Esophagus squamous epithelium (tissue), 4 donors: ENCODE data around the genes KEAP1 and ATG4D.

DNA sequence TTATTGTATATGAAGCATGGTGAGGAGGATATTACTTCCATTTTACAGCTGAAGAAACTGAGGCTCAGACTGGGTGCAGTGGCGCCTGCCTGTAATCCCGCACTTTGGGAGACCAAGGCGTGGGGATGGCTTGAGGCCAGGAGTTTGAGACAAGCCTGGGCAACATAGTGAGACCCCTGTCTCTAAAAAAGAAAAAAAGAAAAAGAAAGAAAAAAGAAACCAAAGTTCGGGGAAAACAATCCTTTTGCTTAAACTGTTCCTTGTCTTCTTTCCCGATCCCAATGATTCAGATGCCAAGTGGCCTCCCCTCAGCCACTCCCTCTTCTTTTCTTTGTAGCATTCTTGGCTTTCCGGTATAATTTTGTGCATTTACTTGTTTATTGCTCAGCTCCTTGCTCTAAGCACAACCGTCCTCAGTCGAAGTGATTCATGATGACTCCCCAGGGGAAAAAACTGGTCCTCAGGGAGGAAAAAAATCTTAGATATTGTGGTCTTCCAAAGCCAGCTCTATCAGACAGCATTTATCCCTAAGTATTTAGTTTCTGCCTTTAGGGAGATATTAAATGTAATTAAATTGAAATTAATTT, 1.0 kb upstream of the EIF3G start:
- PRO-cap = bidirectional peak, plus-strand start at position 376 of the sequence, minus-strand start at position 283 of the sequence
- RAMPAGE, long total RNA, 4 experiments = no peak in any of the 4 experiments

GRCh38 chr19:10135130-10135984, 15.7 kb upstream of the EIF3G start:
- PRO-cap = bidirectional peak, plus-strand start at chr19:10135774, minus-strand start at chr19:10135605
- RAMPAGE, long total RNA, 4 experiments = no peak in any of the 4 experiments

DNA sequence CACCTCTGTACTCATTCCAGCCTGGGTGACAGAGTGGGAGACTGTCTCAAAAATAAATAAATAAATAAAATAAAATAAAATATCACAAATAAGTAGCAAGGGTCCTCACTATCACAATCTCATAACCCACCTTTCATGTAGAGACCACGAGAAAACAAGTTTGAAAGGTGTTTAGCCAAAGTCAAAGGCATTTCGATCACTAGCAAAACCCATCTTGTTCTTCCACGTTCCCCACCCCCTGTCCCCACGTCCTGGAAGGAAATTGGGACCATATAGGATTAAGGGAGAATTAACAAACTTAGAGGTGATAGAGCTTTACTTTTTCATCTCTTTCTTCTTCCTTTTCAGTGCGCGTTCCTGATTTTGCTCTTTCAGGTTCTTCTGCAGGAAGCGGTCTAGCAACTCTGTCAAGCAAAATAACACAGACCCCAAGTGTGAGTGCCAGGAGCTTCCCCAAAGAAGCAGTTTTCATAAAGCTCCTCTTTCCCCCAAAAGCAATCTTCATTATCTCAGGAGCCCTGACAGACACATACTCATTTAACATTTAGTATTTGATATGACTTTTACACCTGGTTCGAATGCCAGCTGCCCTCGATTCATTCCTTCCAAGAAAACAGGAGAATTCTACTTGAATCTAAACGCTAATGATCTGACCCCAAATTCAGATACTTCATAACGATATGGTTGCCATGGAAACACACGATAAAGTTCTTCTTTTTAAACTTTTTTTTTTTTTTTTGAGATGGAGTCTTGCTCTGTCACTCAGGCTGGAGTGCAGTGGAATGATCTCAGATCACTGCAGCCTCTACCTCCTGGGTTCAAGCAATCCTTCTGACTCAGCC, 21.8 kb downstream of the DNMT1 start:
- PRO-cap = no peak
- RAMPAGE, long total RNA, 4 experiments = no peak in any of the 4 experiments

DNA sequence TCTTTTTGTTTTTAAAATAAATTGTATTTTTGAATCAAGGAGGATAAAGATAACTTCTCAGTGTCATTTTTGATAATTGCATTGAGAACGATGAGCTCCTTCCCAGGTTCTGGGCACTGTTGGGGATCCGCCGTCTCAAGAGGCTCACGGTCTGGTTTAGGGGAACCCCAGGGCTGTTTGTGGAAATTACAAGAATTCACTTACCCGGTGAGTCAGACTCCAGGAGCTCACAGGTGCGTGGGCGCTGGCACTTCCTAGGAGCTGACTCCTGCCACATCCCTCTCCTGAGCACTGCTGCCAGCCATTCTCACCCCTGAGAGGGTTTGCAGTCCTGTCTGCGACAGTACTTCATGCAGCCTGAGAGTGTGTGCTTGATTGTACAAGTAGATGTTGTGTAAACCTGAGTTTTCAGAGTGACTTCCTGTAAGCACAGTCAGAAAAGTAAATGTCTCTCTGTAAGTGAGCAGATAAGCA, 8.0 kb downstream of the MRPL4 start:
- PRO-cap = no peak
- RAMPAGE, long total RNA, 4 experiments = no peak in any of the 4 experiments

DNA sequence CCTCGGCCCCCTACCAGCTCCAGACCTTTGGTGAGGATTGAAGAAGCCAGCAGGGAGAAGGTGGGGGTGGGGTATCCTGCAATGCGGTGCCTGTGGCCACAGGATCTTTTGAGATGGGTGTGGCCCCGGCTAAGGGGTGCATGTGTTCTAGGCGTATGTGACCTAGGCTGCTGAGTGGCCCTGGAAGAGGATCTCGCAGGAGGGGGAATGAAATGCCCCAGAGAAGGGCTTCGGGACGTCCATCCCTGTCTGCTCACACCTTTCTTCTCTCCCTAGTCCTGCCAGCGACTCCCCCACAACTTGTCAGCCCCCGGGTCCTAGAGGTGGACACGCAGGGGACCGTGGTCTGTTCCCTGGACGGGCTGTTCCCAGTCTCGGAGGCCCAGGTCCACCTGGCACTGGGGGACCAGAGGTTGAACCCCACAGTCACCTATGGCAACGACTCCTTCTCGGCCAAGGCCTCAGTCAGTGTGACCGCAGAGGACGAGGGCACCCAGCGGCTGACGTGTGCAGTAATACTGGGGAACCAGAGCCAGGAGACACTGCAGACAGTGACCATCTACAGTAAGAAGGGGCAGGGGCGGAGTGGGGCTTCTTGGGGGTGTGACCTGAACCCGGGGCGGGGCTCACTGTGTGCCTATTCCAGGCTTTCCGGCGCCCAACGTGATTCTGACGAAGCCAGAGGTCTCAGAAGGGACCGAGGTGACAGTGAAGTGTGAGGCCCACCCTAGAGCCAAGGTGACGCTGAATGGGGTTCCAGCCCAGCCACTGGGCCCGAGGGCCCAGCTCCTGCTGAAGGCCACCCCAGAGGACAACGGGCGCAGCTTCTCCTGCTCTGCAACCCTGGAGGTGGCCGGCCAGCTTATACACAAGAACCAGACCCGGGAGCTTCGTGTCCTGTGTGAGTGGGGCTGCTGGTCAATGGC, 2.7 kb upstream of the ICAM4 start:
- PRO-cap = no peak
- RAMPAGE, long total RNA, 4 experiments = no peak in any of the 4 experiments

GRCh38 chr19:10285085-10286234, 1.3 kb upstream of the ICAM4 start:
- PRO-cap = unidirectional peak, plus-strand start at chr19:10286234
- RAMPAGE, long total RNA, 4 experiments = no peak in any of the 4 experiments

DNA sequence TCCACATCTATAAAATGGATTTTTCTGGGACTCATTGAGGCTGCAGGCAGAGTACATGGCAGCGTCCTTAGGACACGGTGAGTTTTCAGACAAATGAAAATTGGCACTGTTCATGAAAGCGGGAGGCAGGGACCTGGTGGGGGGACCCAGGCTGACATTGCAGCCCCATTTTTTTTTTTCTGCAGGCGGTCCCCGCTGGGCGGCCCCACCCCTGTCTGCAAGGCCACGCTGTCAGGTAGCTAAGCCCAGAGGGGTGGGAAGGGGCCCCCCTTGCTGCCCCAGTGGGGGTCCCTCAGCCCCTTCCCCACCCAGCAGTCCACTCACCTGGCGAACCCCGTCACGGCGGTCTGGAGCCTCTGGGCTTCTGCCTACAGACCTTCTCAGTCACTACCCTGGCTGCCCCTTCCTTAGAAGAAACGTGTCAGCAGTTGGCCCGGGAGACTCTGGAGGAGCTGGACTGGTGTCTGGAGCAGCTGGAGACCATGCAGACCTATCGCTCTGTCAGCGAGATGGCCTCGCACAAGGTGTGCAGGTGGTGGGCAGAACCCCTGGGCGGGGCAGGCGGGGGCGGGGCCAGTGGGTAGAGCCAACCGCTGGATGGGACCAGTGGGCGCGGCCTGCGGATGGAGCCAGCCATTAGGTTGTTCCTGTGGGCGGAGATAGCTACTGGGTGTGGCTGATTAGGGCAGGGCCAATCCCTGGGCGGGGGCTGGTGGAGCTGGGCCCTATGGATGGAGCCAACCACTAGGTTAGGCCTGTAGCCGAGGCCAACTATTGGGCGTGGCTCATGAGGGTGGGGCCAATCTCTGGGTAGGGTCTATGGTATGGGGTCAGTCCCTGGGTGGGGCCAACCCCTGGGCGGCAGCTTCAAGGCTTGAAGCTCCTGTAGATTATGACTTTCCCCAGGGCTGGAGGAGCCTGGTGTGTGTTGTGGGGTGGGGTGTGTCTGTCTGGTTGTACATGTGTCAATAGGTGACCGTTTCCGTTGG, 30.4 kb downstream of the PDE4A start:
- PRO-cap = no peak
- RAMPAGE, long total RNA, 4 experiments = no peak in any of the 4 experiments

- PRO-cap = unidirectional peak, minus-strand start at chr19:10503328; unidirectional peak, minus-strand start at chr19:10503622; unidirectional peak, minus-strand start at chr19:10503732
- RAMPAGE, long total RNA, 4 experiments = start-site peak on the minus strand in 3 of 4 experiments, at chr19:10503302-10503369 at its widest, 34 to 227 reads per replicate
These were observed at the start of gene KEAP1 for GRCh38 chr19:10503100-10504045. Gene KEAP1, minus strand, starts transcription at chr19:10503356.

GRCh38 chr19:10543442-10544616, at the start of gene ATG4D:
Gene ATG4D, plus strand, starts transcription at chr19:10543904.
- PRO-cap = bidirectional peak, plus-strand start at chr19:10543897, minus-strand start at chr19:10543820; unidirectional peak, minus-strand start at chr19:10544429
- RAMPAGE, long total RNA, 4 experiments = start-site peak on the plus strand in 1 of 4 experiments, at chr19:10543891-10543917 at its widest, 21 reads per replicate

- PRO-cap = no peak
- RAMPAGE, long total RNA, 4 experiments = no peak in any of the 4 experiments
These were observed 4.7 kb downstream of the ATG4D start for GRCh38 chr19:10548283-10548918.

DNA sequence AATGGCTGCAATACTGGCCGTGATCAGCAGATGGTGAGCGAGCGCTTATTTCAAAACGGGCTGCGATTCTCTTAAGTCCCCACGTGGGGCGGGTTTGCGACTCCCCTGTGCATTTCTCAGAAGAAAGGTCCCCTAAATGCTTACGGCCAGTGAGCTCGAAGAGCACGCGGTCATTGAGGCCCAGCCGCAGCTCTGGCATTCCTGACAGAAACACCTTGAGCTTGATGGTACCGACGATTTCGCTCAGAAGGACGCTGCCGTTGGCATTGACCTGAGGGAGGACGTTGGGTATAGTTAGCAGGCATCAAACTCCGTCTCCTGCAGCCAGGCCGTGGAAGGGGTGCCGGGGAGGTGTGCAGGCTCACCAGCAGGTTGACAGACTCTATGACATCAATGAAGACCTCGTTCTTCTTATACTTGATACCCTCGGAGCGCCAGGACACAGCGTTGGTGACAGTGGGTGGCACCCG, 6.0 kb downstream of the AP1M2 start:
- PRO-cap = no peak
- RAMPAGE, long total RNA, 4 experiments = no peak in any of the 4 experiments

DNA sequence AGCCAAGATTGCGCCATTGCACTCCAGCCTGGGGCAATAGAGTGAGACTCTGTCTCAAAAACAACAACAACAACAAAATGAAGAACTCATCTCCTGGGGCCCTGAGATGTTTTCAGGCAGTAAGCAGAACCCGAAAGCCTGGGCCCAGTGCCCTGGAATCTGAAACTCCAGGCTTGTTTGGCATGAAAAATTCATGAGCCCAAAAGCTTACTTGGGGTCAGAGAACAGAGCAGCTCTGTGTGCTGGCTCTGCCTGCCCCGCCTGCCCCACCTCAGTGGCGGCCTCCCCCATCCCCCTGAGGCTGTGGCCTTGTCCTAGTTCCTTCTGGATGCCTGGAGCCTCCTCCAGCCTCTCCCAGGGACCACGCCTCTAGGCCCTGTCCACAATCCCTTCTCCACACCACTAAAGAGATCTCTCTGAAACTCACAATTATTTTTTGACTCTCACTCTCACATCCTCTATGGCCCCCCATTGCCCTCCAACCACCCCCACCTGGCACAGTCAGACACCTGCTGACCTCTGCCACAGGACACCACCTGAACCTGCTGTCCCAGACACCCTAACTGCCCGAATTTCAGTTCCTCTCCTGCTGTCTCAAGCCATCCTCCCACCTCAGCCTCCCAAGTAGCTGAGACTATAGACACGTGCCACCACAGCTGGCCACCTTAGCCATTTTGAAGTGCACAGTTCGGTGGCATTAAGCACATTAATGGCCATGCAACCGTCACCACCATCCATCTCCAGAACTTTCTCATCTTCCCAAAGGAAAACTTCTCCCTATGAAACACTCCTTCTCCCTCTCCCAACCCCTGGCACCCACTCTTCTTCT, 7.0 kb upstream of the AP1M2 start:
- PRO-cap = no peak
- RAMPAGE, long total RNA, 4 experiments = no peak in any of the 4 experiments

GRCh38 chr19:10643725-10644815, 10.1 kb upstream of the ILF3 start:
- PRO-cap = no peak
- RAMPAGE, long total RNA, 4 experiments = start-site peak on the plus strand in 2 of 4 experiments, at chr19:10644091-10644244 at its widest, 22 to 104 reads per replicate

DNA sequence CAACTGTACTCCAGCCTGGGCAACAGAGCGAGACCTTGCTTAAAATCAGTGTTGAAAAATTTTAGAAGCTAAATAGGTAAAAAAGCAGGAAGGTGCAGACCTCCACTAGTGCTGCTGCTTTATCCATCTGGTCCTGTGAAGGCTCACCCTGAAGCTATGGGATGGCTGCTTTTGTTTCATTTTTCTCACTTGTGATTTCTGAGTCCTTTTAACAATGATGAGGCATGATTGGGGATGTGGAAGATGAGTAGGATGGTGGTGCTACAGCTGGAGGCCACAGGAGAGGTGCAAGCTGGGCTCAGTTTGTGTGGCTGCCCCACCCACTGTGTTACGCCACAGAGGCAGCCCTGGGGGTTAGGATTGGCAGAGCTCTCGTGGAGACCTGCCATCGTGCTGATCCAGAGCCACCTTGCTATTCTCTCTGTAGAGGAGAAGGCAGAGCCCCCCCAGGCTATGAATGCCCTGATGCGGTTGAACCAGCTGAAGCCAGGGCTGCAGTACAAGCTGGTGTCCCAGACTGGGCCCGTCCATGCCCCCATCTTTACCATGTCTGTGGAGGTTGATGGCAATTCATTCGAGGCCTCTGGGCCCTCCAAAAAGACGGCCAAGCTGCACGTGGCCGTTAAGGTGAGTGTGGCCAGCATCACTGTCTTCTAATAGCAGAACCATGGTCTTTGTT, 19.5 kb upstream of the QTRT1 start:
- PRO-cap = no peak
- RAMPAGE, long total RNA, 4 experiments = no peak in any of the 4 experiments

DNA sequence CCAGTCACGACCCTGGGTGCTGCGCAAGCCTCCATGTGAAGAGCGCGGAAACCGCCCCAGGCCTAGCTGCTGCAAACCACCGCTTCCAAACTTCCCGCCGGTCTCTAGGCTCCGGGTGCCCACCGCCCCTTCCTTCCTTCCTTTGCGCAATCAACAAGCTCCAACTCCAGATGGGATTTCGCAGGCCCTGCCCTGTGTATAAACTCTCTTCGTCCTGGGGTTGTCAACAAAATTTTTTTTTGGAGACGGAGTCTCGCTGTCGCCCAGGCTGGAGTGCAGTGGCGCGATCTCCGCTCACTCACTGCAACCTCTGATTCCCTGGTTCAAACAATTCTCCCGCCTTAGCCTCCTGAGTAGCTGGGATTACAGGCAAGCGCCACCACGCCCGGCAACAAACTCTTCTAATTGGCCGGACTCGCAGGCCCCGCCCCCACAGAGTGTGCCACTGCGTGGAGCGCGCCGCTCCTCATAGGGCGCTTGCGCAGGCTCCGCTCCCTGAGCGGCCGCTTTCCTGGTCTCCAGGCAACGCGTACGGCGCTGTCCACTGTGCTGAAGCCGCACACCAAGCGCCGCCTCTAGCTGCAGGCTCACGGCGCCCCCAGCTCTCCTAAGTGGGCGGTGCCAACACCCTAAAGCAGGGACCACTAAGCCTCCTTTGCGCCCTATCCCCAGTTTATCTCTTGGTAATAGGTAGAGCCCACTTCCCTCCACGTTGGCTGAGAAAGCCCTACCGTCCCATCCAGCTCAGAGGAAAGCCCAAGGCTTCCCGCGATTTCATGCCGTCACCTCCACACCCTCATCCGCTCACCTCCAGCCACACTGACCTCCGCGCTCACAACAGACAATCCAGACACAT, 5.6 kb upstream of the QTRT1 start:
- PRO-cap = bidirectional peak, plus-strand start at position 438 of the sequence, minus-strand start at position 312 of the sequence
- RAMPAGE, long total RNA, 4 experiments = no peak in any of the 4 experiments

- PRO-cap = no peak
- RAMPAGE, long total RNA, 4 experiments = no peak in any of the 4 experiments
These were observed 42.4 kb downstream of the DNM2 start for GRCh38 chr19:10760264-10760634.

DNA sequence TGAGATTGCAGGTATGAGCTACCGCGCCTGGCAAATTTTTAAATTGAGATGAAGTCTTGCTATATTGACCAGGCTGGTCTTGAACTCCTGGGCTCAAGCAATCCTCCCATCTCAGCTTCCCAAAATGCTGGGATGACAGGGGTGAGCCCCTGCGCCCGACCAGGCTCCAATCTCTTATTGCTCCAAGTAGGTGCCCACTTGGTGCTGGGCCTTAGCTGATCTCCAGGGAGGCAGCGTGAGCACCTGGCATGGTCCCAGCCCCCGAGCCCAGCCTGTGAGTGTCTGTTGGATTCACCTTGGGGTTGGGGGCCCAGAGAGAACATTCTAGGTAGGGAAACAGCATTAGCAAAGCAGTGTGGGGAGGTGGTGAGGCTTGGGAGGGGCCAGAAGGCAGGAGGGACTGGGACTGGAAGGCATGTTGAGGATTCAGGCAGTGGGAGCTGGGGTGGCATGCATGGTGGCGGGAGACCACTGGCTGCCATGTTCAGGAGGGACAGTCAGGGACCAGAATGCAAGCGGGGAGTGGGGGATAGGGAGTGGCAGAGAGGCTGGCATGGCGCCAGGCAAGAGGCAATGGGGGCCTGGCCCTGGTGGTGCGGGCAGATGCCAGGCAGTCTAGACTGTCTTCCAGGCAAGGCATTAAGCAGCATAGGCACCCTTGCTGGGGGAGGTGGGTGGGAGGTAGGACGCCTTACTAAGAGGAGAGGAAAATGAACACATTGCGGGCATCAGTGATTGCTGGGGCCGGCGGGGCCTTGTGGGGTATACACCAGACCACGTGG, 45.7 kb downstream of the DNM2 start:
- PRO-cap = no peak
- RAMPAGE, long total RNA, 4 experiments = no peak in any of the 4 experiments

GRCh38 chr19:10795728-10796781, 40.0 kb downstream of the TMED1 start:
- PRO-cap = no peak
- RAMPAGE, long total RNA, 4 experiments = no peak in any of the 4 experiments

DNA sequence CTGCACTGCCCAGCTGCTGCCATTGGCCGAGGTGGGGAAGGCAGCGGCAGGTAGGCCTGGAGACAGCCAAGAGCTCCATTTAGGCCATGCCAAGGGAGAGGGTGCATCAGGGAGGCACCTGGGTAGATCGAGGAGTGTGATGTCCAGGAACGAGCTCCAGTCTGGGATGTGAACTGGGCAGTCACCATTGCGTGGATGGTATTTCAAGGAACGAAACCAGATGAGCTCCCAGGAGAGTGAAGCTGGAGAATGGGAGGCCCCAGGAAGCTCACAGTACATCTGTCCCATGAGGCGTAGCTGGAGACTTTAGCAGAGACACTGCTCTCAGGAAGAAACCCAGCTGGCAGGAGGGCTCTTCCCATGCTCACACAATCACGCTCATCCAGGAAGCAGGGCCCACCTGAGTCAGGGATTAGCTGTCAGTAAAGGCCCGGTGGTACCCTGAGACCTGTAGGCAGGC, 15.4 kb downstream of the TMED1 start:
- PRO-cap = no peak
- RAMPAGE, long total RNA, 4 experiments = no peak in any of the 4 experiments

- PRO-cap = bidirectional peak, plus-strand start at chr19:10836551, minus-strand start at chr19:10836210
- RAMPAGE, long total RNA, 4 experiments = no peak in any of the 4 experiments
These were observed 429 bp upstream of the TMED1 start for GRCh38 chr19:10836416-10836866.